ENCODE measurements around a stretch of chr10.

DNA sequence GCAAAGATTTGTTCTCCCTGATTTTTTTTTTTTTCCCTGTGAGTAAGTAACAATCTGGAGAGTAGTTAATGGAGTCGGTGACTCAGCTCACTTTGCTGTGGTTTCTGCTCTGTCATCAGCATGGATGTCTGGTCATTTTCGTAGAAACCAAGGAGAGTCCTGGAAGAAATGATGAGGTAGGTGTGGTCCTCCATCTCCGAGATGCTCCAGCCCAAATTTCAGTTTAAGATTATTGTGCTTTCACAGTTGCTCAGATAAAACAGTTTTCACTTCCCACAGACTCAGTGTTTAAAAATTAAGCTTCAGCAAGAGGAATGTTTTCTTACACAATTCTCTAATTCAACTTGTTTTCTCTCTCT, 76.4 kb upstream of the PITRM1 start:
- RRBS = no CpG with 5 or more reads among the region's 3 CpGs

GRCh38 chr10:3262821-3263058, 90.2 kb upstream of the PITRM1 start:
- RRBS = no CpG with 5 or more reads among the region's 3 CpGs

DNA sequence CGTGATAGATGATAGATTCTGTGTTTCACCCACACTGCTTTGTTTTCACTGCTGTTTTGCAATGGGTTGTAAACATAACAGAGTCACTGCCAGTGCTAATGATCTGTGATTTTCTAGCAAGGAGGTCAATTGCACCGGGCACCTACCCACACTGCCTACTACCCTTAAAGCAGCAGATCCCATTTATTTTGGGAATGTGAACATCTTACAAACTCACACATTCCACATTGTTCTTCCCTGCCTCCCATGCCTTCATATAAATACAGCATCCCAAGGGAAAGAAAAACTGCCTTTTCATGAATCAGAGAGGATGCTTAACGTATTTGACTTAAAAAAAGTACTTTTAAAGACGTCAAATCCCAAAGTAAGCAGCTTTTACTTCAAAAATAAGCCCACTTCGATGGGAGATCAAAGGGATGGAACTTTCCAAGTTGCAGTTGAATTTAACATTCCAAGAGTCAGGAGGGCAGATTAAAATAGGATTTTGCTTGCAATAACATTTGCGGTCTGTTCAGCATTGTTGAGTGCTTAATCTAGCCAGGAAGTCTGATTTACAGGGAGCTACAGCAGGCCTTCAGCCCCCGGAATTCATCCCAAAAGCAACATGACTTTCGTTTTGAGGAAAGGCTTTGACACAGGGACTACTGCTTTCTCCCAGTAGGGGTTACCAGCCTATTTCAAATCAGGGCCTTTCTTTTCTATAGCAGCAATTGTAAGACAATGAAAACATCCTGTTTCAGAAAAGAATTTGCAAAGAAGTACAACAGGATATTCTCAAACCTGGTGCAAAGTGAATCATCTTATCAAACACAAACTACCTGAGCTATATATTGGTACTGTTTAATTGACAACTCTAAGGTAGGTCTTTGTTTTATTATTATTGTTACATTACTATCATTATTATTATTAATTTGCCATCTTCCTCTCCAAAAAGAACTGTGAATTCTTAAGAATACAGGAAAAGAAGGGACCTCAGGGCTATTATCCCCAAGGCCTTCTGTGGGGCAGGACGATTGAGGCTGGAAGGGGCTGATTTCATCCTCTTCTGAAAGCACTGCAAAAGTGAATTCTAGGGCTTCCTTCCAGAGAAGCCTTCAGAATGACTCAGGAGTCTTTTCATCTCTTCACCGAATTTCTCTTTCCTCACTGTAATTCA, 279.6 kb upstream of the PITRM1 start:
- RRBS = no CpG with 5 or more reads among the region's 10 CpGs

DNA sequence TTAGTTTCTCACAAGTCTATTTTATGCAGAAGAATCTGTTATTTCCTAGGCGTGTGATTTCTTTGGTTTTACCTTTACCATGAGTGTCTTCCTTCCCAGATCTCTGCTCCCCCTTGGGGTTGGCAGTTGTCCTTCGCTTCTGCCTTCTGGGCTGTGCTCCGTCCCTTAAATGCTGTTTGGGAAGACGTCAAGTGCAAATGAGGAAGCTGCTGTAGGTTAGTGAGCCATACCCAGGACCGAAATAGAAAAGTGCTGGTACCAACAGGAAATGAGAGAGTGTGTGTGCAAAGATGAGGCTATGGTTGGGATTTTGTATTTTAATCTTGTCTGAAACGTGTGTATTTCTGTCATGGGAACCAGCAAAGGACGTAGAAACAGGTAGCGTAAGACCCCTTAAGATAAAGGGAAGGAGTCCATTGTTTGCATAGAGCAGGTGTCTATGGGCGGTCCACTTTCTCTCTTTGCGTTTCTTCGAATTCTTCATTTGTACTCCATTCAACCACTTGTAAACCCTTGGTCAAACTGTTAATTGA, 299.7 kb downstream of the KLF6 start:
- RRBS = no CpG with 5 or more reads among the region's 11 CpGs

DNA sequence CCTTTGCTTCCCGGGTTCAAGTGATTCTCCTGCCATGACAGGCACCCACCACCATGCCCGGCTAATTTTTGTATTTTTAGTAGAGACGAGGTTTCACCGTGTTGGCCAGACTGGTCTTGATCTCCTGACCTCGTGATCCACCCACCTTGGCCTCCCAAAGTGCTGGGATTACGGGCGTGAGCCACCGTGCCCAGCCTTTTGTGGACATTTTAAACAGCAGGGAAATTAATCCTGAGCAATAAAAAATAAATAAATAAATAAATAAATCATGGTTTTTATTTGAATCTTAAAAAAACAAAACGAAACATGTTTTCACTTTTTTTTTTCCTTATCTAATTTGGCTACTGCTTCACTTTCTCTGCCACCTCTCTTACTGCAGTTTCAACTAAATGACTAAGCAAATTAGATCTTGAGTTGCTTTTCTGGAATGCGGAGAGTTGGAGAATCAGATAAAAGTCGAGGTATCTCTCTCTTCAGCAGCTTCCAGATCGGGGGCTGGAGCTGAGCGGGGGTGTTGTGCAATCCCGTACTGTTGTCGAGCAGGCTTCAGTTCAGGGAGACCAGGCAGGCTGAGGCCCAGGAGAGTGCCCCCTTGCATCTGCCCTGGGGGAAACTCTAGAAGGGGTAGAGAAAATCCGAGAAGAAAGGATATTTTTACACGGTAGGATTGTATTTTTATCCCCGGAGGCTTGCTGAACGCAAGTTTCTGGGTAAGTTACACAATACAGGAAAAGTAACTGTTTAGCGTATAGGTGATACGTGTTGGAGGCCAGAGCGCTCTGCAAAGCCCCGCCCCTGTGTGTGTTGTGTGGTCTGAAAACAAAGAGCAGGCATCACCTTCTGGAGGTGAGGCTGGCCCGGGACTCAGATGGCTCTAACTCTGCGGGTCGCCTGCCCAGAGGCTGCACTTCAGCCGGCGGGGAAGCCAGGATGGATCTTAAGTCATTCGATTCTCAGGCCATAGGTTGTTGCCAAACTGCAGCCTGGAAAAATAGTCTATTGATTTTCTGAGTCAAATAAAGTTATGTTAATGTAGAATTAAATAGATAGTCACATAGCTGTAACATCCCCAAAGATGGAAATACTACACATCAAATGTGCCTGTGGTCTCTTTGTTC, 116.7 kb downstream of the KLF6 start:
- RRBS = 47% methylated on average over 4 of the region's 29 CpGs

- RRBS = 75% methylated on average over 3 of the region's 13 CpGs
Measured at GRCh38 chr10:3720407-3721380, 64.3 kb downstream of the KLF6 start.

DNA sequence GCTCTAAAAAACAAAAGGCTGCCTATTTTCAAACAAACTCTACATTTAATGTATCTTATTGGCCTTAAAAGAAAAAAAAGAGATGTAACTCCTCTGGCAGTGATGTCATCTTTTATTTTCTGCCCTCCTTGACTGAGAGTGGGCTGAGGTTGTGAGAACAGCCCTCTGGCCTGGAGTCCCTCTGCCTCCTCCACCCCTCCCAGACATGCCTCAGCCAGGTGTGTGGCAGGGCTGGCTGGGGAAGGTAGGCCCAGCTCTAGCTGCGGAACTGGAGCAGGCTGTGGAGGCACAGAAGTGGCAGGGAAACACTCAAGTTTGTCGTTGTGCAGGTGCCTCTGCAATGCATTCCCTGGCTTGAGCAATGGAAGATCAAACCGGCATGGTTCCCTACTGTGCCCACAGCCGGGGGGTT, 9.1 kb downstream of the KLF6 start:
- RRBS = no CpG with 5 or more reads among the region's 4 CpGs

DNA sequence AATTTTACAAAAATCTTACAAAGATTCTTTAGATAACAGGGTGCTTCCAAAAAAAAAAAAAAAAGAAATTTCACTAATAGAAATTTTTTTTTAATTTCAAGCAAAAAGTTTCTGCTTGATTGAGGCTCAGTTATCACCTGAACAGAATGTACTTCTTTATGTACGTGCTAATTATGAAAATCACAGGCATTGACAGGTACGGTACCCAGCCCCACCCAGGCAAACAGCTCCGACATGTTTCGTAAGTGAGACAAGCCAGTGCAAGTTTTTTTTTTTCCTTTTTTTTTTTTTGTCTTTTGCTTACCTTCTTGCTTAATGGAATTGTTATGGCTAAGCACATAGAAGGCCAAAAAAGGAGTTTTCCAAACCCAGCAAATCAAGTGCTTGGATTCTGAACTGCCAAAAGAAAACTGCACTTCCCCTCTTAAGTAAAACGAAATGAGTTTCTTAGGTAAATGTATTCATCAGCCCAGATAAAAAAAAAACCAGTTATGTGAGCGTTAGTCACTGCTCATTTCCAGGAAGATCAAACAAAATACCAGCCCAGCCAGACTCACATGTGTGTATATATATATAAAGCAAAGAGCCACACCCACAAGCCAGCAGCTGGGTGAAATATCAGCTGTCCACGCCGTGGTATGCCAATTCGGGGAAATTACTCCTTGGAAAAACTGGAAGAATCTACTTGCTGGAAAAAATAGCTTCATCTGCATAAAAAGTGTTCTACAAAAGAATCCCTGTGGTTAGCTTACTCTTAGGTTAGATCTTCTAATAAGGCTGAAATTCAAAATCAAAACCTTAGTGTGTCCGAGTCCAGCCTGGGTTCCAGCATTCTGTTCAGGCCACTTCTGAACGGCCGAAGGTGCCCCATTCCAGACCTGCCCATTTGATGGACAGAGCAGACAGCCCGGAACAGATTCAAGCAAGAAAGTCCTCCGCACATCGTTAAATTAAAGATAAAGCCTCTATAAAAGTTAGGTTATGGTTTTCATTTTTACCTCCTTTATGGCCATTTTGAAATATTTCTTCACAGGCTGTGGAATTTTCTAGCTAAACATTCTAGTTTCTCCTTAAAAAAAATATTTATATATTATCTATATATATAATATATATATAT, 8.0 kb downstream of the KLF6 start:
- RRBS = no CpG with 5 or more reads among the region's 15 CpGs

- RRBS = 97% methylated on average over 1 of the region's 1 CpG
Measured at GRCh38 chr10:3781455-3781568, 3.7 kb downstream of the KLF6 start.

DNA sequence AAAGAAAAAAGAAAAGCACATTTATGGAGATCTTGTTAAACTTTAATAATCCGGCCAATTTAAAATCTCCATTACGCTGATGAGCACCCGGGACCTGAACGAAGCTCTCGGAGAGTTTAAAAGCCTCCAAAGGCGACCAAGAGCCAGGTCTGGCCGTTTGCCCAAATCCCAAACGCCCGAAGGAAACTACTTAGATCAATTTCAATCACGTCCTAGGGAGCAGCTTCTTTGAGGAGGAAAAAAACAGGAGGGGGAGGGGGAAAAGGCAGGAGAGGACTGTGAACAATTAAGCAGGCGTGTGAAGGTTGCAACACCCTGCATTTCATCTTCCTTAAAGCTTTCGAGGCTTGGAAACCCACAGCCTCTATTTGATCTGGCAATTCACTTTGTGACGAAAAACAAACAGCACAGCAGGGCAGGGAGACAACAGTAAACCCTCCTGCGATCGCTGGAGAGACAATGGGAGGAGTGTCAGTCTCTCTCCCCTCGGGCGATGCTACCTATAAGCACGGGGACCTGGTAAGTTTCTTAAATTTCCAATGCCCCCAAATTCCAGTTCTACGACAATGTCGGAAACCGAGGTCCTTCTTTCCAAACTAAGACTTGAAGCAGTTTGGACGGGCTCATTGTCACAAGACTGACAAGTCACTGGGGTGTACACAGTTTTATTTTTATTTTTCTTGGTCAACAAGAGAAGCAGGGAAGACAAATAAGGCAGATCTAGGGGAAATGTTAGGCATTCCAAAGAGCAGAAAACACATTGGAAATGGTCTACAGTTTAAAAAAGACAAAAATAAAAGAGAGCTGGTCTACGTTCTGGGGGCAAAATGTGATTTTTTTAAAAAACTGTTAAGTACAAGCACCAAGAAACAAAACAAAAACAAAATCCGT, 1.1 kb downstream of the KLF6 start:
- RRBS = no CpG with 5 or more reads among the region's 24 CpGs

DNA sequence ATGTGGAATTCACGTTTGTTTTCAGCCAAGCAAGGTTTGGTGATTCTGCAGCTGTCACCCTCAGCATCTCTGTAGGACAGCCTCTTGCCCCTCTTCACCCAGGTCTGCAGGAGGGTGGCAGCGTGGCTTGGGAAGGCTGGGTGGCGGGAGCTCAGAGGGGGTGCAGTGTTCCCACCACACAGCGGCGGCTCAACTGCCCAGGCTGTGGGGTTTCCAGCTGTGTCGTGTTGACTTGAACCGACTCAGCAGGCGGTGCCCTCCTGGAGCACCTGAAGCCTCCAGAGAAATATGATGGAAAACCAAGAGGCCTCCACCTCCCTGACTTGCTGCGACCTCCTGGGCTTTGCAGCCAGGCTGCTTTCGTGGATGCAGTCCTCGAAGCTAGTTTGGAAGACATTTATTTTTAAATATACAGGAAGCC, 68.0 kb upstream of the KLF6 start:
- RRBS = no CpG with 5 or more reads among the region's 11 CpGs

DNA sequence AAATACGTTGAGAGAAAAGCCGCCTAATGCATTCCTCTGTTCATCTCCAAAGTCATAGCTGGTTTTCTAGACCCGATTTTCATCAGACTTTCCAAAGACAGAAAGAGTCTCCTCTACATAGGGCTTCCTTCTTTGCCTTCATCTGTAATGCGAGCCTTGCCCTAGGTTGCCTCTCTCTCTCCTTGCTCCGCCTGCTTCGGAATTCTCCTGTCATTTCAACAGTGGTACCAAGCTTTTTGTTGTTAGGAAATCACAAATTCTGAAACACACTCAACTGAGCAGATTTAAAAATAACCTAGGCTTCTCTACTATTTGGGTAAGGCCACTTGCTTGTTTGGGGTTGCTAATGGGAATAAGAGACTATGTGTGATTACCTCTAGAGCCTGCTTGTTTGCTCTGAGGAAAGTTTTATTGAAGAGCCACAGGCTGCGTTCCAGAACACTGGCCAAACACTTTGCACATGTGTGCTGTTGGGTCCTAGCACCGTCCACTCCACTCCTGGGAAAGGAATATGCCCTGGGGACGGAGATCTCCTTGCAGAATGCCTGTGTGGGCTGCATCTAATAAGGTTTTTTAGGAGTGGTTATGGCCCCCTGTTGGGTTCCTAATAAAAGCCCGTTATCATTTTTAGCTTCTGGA, 68.5 kb upstream of the KLF6 start:
- RRBS = no CpG with 5 or more reads among the region's 10 CpGs

DNA sequence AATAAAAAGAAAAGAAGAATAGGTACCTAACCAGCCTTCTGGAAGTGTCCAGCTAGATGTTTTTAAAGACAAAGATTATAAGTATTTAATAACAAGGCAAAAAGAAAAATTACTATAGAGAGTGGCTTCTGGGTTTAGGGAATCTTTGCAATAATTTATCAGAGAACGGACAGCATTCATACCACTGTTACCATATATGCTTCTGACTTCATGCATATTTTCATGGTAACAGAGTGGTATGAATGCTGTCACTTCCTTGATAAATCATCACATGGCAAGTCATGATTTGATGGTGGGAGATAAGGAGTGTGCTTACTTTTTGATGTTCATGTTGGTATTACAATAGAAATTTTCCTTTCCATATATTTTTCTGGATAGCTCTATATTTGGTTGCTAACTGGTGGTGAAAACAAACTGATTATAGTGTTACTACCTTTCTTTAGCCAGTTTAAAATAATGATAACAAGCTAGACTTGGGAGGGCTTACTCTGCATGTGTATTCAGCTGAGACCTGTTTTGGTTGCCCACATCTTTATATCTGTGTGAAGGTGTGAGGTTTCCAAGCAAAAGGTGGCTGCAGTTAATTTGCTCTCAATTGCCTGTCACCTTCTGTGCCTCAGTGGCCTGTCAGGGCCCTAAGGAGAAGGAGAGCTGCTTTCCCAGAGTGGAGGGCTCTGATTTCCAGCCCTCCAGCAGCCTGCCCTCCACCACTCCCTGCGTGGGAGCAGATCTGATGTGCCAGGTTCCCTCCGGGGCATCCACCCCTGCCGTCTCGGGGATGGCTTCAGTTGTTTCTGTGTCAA, 107.5 kb upstream of the KLF6 start:
- RRBS = no CpG with 5 or more reads among the region's 5 CpGs

DNA sequence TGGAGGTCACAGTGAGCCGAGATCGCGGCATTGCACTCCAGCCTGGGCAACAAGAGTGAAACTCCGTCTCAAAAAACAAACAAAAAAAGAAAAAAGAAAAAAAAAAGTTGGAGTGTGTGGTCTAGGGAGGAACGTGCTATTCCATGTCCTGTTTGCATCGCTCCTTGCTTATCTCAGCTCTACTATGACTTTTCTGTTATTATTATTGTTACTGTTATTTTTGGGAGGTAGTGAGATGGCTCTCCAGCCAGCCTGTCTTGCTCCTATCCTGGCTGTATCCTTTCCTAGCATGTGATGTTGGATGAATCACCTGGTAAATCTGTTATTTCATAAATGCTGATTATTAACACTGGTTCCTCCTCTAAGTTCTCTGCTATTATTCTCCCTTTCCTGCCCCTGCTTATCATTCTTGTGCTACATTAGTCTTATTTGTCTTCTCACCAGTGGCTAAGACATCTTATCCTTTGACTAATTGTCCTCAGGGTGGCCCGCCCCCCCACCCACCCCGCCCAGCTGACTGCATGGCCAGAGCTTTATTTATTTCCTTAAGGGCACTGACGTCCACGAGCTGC, 109.9 kb upstream of the KLF6 start:
- RRBS = no CpG with 5 or more reads among the region's 10 CpGs

GRCh38 chr10:3942532-3943252, 157.7 kb upstream of the KLF6 start:
- RRBS = no CpG with 5 or more reads among the region's 10 CpGs

- RRBS = no CpG with 5 or more reads among the region's 7 CpGs
Measured at GRCh38 chr10:3963045-3963534, 178.1 kb upstream of the KLF6 start.

- RRBS = no CpG with 5 or more reads among the region's 7 CpGs
Measured at GRCh38 chr10:4061172-4061966, 276.4 kb upstream of the KLF6 start.

GRCh38 chr10:4068276-4068611, 283.2 kb upstream of the KLF6 start:
- RRBS = no CpG with 5 or more reads among the region's 4 CpGs

DNA sequence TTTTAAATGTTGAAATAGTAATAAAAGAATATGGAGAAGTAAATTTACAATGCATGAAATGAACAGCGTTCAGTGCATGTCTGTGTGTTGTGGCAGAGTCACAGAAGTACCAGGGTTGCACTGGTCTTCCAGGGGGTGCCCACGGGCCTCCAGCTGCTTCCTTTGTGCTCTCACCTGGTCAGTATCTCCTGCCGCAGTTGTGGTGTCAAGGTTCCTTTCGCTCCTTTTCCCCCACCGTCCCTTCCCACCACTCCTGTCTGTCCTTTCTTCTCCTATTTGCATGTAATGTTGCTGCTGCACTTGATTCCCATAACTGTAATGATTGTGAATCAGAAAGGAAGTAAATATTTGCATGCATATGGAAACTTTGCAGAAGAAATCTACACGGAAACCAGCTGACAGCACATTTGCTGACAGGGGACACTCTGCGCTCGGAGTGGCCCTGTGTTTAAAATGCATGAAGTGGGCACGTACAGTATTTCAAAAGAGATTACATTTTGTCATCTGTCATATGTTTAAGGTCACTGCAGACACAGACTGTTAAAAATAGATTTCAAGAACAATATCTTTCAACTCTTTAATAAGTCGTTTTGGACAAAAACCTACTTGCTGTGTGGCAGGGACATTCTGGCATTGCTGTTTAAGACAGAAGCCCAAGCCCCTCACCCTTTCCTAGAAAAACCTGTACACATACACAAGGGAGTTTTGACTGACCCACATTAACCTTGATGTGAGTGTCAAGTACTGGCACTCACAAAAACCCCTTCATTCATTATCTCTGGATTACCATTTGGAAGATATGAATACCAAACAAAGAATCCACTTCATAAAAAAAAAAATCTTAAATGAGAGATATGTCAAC, 336.7 kb upstream of the KLF6 start:
- RRBS = no CpG with 5 or more reads among the region's 10 CpGs

DNA sequence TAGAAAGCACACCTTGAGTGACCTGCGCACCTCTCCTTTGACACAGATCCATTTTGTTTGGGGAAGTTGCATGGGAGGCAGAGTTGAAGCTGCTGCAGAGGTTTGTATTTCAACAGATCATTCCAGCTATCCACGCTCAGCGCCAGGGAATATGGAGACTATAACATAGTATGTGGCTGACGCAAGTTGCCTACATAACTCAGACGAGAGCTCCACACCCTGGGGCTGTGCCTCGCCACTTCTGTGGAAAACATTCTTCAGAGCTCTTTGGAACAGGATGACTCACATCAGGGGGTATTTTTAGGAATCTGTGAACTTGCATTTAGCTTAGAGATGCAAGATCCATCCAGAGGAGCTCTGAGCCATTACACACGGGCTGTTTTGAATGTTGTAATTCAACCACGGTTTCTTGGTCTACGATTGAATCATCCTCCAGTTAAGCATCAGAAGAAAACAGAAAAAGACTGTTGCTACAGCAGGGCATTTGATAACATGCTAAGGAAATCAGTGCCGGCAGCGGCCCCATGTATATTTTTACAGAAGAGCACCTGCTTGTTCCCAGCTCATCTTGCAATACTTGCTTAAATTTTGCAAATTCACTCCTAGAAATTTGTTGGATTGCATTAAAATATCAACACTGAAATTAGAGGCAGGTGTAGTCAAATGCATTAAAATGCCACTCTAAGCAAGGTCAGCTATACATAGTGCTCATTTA, 481.4 kb upstream of the AKR1E2 start:
- RRBS = no CpG with 5 or more reads among the region's 11 CpGs

Data from T47D (cell line).